Fibroblast of the aortic adventitia (primary cell): Measurements from ENCODE around the gene IL6ST.

- CAGE, long polyA plus RNA = no peak
Measured at GRCh38 chr5:54522140-54522593, 4.6 kb downstream of the SNX18 start.

DNA sequence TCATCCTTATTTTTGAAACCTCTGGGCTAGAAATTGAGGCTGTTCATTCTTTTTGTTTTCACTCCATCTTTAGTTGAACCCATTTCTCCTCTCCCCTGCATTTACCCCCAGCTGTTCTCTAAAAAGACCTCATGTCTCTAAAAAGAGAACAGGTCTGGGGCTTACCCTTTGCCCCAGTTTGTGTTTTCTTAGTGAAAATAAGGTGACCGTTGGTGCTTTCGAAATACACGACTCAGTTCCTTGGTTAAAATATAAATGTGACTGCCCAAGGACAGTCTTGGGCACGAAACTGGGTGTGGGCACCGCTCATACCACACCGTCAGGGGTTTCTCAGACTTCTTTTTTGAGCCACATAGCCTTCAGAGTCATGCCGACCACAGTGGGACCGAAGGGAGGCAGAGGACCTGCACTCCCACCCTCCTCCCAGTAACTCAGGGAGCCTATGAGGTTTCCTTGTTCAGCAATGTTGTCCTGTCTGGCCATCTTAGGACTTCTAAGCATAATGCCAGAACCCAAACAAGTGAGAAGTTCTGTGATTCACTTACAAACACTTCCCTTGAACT is 6.5 kb downstream of the SNX18 start:
- CAGE, long polyA plus RNA = no peak

- CAGE, long polyA plus RNA = no peak
Measured at GRCh38 chr5:54533369-54534618, 16.2 kb downstream of the SNX18 start.

DNA sequence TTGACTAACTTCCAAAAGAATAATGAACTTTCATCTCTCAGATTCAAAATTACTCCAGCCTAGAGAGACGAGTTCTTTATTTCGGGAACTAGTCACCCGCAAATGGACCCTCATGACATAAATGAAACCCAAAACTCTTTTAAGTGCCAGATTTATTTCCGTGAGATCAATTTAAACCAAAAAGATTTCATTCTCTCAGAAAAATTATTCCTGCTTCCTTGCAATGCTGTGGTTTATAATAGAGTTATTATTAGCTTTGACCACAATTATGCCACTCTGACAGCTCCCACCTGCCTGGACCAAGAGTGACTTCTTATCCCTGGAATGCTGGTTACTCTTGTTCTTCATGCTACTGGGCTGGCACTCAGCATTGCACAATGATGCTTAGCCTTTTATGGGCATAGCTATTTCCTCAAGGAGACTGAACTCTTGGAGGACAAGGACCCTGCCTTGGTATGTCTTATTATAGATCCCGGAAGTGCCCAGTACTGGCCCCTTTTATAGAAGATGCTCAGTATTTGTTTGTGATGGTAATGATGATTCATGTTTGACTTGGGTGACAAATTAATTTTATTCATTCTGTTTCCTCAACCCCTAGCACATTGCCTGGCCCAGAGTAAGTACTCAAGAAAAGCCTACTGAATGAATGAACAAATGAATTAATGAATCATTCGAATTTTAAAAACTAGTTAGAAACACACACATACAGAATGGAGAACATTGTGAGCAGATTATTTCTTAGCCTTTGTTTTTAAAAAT is 183.6 kb downstream of the SNX18 start:
- CAGE, long polyA plus RNA = no peak

DNA sequence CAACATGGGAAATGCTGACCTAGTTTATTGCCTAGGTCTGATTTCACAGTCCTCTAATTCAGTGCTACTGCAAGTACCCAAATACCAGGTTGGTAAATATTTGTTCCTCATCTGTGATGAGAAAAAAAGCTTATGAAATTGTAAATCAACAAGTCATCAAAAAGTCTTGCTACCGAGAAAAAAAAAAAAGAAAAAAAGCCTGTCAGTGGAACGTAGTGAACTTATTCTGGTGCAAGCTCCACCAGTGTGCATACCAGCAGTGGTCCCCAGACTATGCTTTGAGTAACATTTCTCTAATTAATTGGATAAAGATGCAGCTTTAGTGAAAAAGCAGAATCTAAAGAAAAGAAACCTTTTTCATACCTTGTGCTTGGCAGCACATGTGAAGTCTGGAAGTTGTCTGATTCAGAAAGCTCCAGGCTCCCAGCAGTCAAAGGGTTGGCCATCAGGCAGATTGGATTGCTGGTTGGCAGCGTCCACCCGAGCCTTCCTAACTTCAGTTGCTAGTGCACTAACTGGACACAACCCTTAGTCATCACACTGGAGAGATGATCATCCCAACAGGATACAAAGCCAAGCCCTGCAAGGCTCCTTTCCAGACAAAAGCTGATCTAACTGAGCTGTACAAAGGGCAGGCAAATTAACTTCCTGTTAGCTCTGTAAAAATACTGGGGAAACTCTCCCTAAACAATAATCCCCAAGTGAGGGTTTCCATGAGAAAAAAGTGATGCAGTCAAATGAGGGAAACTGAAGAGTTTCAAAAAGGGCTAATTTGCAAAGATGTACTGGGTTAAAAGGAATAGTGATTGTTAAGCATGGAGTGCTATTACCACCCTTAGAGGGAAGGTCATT is 185.5 kb downstream of the SNX18 start:
- CAGE, long polyA plus RNA = no peak

- CAGE, long polyA plus RNA = no peak
Measured at GRCh38 chr5:55233287-55233372, 278 bp downstream of the CCNO start.

DNA sequence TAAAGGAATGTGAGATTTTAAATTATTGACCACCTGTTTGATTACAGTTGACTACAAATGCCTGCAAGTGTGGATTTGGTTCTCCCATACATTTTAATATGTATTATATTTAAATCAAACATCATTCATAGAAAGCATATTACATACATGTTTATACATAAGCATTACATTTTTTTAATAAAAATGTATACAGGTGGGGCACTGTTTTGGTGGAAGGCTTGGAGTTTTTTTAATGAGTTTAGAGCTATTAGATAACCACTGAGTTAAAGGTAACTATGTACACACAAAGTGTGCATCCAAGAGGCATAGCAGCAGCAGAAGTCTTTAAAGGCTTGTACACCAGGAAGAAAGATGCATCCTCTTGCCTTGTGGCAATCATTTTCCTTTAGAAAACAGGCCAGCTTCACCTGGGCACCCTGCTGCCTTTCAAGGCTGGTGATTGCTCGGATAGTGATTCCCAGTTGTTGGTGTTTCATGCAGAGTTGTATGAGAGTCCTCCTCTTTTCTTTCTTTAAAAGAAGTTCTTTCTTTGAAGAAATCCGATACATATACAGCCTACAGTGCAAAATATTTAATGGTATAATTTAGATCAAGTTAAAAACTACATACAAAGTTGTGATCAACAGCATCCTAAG is 109.9 kb downstream of the PLPP1 start:
- CAGE, long polyA plus RNA = no peak

- CAGE, long polyA plus RNA = no peak
Measured at GRCh38 chr5:55431509-55432371, 103.0 kb downstream of the PLPP1 start.

DNA sequence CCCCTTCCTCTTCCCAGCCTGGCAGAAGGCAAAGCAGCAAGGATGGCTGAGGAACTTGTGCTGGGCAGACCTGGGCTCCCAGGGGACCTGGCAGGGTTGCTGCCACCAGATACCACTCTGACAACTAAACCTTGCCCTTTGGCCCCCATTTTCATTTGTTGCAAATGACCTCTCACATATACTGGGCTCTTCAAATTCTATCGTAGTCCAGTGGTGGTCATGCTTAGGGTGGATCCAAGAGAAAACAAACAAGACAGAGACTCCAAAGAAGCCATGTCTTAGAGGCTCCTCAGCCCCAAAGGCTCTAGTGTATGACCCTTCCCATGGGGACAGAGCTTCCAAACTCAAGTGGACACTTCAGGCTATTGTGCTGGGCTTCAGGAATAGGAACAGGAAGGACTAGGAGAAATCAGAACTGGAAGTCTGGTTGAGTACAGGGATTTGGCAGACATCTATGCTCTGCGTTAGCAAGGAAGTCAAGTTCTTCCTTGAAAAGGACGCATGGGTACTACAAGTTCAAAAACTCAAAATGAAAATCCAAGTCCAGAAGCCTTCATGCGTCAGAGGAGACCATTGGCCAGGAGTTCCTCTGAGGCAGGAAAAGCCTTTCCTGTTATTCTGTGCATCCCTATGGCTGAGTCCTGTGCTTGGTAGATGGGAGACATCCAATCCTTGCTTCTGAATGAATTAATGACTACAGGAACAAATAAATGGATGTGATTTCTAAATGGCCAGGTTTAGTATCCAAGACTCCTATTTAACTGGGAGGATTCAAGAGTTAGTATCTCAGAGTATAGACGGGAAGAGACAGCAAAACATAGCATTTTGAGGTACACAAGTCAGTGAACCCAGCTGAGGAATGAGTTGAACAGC is 64.7 kb upstream of the PLPP1 start:
- CAGE, long polyA plus RNA = no peak

GRCh38 chr5:55868680-55869158 is 17.6 kb downstream of the IL31RA start:
- CAGE, long polyA plus RNA = no peak

DNA sequence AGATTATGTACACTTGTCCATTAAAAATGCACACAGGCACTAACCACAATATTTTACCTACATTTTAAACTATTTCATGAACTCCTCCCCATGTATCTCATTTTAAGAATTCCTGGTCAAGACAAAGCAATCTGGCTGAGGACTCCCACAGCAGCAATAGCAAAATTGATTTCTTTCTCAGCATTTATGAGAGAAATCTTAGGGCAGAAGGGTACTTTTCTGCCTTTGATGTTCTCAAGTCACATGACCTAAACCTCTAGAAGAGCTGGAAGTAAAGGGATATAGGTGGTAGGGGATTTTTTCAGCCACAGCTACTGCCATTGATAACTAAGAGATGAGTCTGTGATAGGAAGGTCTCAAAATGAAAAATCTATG is 35.7 kb downstream of the IL6ST start:
- CAGE, long polyA plus RNA = no peak

GRCh38 chr5:55989849-55990192 is 4.9 kb downstream of the IL6ST start:
- CAGE, long polyA plus RNA = no peak

DNA sequence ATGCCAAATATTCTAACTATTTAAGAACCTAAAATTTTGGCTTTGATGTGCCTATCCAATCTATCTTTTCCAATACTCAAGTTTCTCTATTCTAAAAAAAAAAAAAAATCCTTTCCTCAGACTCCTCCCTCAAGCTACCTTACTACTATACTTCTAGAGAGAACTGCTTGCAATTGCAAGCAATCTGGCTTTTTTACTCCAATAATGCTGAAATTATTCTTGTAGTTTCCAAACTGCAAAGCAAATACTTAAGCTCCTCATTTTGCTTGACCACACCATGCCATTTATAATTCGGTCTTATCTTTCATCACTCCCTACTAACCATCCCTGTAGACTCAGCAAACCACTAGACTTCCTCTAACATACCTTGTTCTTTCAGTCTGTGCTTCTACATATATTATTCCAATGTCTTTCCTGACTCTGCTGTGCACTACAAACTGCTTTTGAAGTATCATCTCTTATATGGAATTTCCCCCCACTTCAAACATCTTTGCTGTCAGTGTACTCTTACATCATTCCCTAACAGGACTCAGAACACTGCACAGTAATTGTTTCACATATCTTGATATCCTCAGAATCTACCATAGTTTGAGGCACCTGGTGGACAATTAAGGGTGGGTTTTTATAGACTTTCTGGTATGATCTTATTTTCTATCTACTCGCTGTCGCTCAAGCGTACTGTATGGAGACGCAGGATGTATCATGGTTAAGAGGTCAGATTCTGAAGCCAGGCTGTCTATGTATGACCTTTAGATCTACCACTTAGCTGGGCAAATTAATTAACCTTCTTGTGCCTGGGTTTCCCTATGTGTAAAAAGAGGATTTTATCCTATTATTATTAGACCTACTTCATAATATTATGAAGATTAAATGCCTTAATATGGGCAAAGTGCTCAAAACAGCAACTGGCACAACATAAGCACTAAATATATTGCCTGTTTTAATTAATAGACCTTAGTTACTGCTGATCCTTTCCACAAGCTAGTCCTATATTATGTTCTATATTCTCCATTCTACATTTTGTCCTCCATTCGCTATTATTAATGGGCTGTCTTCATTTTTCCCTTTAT is 2.8 kb downstream of the IL6ST start:
- CAGE, long polyA plus RNA = no peak

DNA sequence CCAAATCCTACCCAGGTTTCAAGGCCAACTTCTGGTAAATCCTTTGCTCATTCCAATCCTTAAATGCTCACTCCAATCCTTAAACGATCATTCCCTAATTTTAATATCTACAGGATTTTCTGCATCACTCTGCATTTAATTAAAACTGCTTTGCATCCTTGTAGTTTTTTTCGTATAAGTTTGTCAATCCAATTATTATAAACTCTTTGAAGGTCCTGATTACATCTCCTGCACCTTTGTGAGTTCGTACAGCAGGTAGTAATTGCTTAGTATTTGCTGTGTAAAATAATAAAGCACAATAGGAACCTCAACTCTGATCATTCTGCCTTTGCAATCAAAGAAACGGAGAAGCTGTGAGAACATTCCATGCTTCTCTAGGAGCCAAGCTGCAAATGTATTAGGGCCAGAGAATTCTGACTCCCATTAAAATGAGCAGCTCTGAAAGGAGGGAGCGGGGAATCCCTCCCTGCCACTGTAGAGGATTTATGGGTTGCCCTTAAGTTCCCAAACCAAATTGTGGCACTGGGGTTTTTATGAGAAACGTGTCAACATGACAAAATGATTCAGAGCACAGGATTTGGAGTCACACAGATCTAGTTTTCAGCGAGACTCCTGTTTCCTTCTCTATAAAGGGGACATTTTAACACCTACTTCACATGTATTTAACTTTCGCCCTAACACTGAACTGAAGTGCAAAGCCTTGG is 1.9 kb downstream of the IL6ST start:
- CAGE, long polyA plus RNA = no peak

DNA sequence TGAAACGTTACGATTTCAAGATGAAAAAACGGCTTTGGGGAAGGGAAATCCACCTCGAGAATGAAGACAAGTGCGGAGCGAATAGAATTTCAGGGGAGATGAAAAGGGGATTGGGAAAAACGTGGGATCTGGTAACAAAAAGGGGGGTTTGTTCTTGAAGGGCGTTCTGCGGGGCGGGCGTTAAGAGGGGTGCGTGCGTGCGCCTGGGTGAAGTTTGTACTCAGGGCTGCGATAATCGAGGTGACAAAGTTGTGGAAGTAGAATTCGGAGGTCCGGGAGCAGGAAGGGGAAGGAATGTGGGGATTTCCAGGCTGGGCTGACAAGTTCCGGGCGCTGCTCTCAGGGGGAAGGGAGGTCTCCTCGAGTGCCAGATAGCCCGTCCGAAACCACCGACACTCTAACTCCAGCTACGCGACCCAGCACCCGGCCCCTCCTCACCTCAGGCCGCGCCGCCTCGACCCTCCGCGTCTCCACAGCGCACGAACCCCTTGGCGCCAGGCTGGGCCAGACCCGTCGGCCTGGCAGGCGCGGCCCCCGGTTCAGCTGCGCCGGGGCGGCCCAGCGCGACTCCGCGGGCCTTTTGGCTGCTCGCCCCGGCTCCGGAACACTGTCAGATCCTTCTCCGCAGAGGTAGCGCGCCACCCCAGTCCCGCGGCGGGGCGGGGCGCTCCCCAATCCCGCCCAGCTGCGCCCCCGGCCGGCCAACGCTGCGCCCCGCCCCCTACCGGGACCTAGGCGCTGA is at the start of gene IL6ST:
IL6ST (minus strand) TSS at position 618 of the 742 bp plus-strand sequence.
- CAGE, long polyA plus RNA = no peak

DNA sequence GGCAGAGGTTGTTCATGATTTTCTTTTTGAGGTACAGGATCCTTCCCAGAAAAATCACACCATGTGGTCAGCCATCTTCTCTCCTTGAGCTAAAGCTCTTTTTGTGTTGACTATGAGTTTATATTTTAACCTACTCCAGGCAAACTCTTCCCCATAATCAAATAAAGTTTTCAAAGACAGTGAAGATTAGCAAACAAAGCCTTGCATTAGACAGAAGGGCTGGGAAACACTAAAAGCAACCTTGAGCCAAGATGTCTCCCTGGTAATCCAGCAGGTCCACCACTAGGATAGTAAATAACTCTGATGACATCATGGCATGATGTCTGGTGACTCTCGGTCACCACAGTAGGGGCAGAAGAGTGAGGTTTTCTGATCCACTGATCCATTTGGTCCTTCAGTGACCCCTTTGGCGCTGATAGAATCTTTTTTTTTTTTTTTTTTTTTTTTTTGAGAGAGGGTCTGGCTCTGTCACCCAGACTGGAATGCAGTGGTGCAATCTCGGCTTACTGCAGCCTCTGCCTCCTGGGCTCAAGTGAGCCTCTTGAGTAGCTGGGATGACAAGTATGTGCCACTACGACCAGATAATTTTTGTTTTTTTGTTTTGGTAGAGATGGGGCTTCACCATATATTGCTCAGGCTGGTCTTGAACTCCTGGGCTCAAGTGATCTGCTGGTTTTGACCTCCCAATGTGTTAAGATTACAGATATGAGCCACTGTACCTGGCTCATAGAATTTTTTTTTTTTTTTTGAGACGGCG is 30.7 kb upstream of the IL6ST start:
- CAGE, long polyA plus RNA = no peak

- CAGE, long polyA plus RNA = no peak
Measured at GRCh38 chr5:56148356-56149152, 84.6 kb downstream of the ANKRD55 start.

GRCh38 chr5:56152352-56152767 is 80.8 kb downstream of the ANKRD55 start:
- CAGE, long polyA plus RNA = no peak

GRCh38 chr5:56154869-56155472 is 78.2 kb downstream of the ANKRD55 start:
- CAGE, long polyA plus RNA = no peak

- CAGE, long polyA plus RNA = no peak
Measured at GRCh38 chr5:56156589-56157723, 76.2 kb downstream of the ANKRD55 start.